ENCODE results near the genes SHBG, CHD3, ALOX15B and AURKB.

GRCh38 chr17:7512840-7513954, 32.0 kb downstream of the SLC35G6 start:
- PRO-cap, result no peak

- PRO-cap, result no peak
Observed at GRCh38 chr17:7571906-7572265, 739 bp upstream of the EIF4A1 start.

DNA sequence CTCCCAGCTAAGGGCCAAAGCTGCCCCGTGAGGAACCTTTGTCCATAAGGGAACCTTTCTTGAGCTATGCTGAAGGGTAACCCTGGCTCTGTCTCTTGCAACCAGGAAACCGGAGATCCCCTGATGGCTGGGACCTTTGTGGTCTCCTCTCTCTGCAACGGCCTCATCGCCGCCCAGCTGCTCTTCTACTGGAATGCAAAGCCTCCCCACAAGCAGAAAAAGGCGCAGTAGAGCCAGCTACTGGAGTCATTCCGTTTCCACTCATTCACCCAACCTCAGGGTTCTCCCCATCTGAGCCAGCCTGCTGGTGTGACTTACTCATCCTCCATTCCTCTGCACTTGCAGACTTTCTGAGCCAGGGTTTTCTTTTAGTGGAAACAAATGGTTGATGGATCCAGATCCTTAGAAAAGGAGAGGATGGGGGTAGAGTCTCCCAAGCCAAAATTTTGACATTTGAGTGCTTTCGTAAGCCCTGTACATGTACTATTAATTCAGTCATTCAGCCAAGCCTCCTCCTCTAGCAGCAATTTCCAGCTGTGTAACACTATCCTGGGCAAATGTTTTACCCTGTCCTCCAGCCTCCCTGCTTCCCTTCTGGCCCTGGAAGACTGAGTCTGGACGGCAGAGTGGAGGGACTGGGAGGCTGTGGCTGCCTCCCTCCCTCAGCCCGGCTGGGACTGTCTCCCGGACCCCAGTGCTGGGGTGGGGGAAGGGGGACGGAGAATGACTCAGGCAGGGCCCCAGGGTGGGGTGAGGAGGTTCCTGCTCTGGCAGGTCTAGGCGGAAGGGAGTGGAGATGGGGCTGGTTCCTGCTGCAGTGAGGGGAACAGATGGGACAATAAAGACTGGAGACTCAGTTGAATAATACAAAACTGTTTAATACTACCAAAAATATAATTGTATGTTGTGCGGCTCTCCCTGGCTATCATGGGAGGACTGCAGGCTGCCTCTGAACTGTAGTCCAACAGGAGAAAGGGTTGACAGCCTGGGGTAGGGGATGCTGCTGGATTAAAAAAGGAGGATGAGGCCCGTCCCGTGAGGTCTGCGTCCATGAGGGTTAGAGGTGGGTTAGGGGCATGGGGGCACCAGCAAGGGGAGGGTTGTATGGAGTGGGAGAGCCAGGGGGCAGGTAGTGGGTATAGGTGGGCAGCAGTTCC, 2.2 kb downstream of the SOX15 start:
- PRO-cap, result no peak

DNA sequence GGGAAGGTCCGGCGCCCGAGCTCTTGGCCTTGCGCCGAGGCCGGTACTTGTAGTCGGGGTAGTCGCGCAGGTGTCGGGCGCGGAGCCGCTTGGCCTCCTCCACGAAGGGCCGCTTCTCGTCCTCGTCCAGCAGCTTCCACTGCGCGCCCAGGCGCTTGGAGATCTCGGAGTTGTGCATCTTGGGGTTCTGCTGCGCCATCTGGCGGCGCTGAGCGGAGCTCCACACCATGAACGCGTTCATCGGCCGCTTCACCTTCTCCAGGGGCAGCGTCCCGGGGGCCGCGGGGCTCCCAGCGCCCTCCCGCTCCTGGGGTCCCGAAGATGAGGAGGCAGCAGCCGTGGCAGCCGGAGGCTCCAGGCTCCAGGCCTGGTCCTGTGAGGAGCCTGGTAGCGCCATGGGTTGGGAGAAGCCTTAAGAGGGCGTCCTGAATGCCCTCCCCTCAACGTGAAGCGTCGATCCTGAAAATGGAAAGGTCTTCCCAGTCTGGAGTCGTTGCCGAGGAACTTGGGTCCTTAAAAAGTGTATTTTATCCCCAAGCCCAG, 543 bp downstream of the SOX15 start:
- PRO-cap, result no peak

GRCh38 chr17:7629717-7630359, at the start of gene SHBG:
SHBG (plus strand) TSS chr17:7630135.
- PRO-cap, result no peak

- PRO-cap, result bidirectional peak, plus-strand start at chr17:7686169, minus-strand start at chr17:7686146
Observed at GRCh38 chr17:7685744-7686361, 1.4 kb downstream of the TP53 start.

GRCh38 chr17:7844801-7845298, 10.0 kb upstream of the TMEM88 start:
- PRO-cap, result bidirectional peak, plus-strand start at chr17:7845051, minus-strand start at chr17:7844828

DNA sequence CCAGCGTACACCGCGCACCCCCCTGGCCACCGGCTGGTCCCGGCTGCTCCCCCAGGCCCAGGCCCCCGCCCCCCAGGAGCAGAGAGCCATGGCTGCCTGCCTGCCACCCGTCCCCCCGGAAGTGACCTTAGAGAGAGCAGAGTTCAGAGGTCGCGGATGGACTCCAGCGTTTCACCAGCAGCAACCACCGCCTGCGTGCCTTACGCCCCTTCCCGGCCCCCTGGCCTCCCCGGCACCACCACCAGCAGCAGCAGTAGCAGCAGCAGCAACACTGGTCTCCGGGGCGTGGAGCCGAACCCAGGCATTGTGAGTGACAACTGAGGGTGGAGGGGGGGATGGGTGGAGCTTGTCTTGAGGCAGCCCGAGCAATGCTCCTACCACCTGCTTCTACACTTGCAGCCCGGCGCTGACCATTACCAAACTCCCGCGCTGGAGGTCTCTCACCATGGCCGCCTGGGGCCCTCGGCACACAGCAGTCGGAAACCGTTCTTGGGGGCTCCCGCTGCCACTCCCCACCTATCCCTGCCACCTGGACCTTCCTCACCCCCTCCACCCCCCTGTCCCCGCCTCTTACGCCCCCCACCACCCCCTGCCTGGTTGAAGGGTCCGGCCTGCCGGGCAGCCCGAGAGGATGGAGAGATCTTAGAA, 7.6 kb upstream of the TMEM88 start:
- PRO-cap, result no peak

GRCh38 chr17:7850687-7851033, 4.2 kb upstream of the TMEM88 start:
- PRO-cap, result no peak

DNA sequence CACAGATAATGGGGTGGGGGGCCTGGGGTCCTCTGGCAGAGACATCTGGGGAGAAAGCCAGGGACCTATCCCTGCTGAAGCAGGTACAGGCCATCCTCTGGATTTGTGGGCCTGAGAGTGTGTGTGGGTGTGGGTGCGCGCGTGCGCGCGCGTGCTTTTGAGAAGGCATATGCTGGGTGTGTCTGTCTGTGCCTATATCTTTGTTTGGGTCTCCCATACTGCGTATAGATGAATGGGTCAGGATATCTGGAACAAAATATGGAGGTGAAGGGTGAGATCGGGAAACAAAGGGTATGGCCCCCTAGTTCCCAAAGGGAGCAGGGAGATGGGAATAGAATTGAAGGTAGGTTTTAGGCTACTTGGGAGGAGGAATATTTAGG, at the start of gene CHD3:
CHD3 (plus strand) TSS at position 195 of the 380 bp plus-strand sequence.
- PRO-cap, result no peak

DNA sequence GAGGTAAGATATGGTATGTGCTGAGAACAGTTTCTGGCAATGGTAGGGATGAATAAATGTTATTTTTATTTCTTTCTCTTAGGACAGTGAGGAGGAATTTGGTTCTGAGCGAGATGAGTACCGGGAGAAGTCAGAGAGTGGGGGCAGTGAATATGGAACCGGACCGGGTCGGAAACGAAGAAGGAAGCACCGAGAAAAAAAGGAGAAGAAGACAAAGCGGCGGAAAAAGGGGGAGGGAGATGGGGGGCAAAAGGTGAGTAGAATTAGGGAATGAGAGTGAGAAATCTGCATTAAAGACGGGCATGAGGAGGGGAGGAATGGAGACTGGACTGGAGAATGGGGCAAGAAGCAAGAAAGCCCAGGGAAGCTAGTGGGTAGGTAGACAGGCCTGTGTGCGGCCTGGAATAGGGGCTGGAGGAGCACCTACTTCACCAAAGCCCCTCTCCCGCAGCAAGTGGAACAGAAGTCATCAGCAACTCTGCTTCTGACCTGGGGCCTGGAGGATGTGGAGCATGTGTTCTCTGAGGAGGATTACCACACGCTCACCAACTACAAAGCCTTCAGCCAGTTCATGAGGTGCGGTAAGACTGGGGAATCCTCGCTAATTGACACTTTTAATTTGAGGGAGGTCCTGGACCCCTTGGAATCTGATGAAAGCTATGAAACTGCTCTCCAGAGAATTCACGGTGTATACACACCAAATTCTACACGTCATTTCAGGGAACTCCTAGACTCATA, 2.1 kb downstream of the CHD3 start:
- PRO-cap, result no peak

GRCh38 chr17:8019575-8020175, 17.3 kb downstream of the GUCY2D start:
- PRO-cap, result unidirectional peak, minus-strand start at chr17:8019757

DNA sequence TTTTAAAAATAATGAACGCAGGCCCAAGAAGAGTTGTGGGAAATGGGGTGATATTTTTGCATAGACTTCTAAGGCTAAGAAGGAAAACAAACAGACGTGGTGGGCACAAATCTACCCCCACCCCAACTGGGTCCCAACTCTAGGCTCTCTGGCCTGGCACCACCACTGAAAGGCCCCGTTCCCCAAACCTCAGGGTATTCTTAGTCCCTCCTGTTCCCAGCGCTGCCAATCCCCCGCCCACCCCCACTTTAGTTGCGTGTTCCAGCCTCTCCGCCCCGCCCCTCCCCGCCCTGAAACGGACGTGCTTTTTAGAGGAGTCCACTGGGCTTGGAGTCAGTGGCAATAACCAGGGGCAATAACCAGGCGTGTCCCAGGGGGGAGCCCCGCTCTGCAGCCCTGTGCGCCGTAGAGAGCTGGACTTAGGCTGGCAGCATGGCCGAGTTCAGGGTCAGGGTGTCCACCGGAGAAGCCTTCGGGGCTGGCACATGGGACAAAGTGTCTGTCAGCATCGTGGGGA, at the start of gene ALOX15B:
ALOX15B (plus strand) TSS at position 336 of the 517 bp plus-strand sequence.
- PRO-cap, result bidirectional peak, plus-strand start at position 336 of the sequence, minus-strand start at position 175 of the sequence

DNA sequence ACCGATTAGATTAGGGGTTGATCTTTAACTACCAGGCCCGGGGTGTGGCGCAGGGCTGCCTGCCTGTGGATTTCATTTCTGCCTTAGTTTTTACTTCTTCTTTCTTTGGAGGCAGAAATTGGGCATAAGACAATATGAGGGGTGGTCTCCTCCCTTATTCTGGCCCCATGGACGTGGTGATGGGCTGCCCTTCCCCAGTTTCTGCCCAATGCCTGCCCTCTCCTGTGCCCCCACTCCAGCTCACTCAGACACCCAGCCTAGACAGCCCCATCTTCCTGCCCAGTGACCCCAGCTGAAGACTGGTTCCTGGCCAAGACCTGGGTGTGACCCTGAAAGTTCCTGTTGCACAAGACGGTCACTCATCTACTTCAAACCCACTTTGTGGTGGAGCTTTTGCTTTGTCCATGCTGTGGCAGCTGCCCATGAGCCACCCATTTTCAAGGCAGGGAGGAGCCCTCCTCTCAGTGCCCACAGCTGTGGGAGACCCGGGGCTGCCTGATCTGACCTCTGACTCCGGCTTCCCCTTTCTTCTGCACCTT, 18.6 kb downstream of the ALOX12B start:
- PRO-cap, result no peak

DNA sequence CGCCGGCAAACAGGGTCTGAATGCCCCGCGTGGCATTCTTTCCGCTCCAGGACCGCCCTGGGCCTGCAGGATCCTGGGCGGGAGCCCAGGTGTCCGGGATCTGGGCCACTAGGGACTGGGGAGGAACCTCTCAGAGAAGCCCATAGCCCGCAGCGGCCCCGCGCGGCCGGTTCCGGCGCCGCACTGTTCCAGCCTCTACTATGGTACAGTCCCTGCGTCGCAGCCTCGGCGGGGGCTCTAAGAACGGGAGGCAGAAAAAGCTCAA, 361 bp upstream of the ALOXE3 start:
- PRO-cap, result no peak

DNA sequence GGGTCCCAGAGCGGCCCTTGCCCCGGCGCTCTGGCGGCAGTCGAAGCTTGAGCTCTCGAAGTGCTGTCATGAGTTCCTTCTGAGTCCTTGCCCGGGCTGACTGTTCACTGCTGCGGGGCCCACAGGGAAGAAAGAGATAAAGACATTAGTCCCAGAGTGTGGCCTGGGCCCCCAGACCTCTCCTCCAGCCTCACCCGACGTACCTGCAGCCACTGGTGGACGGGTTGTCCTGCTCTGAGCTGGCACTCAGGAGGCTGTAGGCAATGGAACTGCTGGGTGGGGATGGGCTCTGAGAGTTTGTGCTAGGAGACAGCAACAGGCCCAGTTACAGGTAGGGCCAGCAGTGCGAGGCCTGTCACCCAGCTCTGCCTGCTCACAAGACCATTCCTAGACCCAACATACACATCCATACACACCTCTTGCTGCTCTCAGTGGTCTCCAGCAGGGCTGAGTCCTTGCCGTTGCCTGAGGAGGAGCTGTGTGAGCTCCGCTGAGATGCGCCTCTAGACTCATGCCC, 2.1 kb downstream of the PER1 start:
- PRO-cap, result no peak

- PRO-cap, result bidirectional peak, plus-strand start at chr17:8187200, minus-strand start at chr17:8187070; unidirectional peak, plus-strand start at chr17:8187591; bidirectional peak, plus-strand start at chr17:8187954, minus-strand start at chr17:8187708
Observed at GRCh38 chr17:8186960-8188304, 2.5 kb downstream of the BORCS6 start.

GRCh38 chr17:8210438-8211084, at the start of gene AURKB:
AURKB (minus strand) TSS chr17:8210575.
- PRO-cap, result unidirectional peak, plus-strand start at chr17:8210703

DNA sequence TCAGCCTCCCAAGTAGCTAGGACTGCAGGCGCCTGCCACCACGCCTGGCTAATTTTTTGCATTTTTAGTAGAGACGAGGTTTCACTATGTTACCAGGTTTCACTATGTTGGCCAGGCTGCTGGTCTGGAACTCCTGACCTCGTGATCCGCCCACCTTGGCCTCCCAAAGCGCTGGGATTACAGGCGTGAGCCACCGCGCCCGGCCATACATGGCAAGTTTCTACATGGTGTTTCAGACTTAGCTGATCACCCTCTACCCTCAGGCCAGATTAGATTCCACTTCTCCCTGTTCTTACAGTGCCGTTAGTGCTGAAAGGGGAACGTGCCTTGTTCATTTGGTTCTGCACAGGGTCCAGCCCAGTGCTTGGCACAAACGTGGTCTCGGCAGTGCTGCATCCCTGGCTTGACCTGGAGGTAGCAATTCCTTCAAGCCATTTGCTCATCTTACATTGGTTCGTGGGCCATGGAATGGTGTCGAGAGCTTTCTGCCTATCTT, 14.6 kb upstream of the AURKB start:
- PRO-cap, result no peak

DNA sequence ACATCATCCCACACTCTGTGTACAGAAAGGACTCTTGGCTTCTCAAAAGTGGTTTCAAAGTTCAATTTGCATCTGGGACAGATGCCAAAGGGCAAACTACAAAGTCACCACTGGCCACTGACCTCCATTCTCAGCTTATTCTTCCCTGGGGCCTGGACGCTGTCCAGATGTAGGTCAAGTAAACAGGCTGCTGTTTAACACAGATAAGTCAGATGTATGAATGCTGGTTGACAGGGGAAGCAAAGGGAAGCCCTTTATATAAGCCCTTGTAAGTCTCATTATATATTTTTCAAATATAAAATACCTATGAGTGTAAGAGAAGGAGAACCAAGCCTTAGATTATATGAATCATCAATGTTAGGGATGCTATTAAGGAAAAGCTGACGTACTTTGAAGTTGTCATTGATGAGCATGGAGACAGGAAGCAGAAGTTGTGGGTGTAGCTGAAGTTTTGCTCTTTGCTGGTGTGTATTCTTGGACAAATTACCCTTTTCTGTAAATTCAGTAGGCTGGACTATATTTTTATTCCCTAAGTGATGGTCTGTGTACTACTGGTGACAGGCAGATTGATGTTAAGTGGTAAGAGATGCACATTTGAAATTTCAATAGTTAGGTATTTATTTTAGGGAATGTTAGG, 15.1 kb upstream of the NDEL1 start:
- PRO-cap, result bidirectional peak, plus-strand start at position 206 of the sequence, minus-strand start outside the sequence